ENCODE results near the genes CFAP47, RPGR and MID1IP1.

DNA sequence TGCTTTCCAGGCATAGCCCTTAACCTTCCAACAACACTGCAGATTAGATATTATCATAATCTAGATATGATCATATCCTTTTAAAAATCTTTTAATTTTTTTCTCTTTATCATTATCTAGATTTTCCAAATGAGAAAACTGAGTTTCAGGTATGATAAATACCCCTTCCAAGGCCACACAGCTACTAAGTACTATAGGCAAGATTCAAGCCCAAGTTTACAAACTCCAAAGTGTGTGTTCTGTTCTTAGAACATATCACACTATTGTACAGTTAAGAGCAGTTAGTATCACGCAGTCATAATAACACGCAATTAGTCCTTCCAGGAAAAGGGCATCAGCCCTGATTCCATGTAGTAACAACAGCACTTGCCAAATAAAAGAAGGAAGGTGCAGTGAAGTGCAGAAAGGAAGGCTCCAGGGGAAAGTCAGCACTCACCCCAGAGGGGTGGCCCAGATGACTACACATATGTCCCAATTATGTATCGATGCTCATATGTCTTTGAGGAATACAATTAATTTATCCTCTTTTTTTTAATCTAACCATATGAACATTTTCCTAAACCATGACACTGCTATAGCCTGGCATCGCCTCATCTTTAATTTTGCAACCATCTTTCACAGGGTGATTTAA, 4.5 kb downstream of the TASL start:
- RRBS = no CpG with 5 or more reads among the region's 4 CpGs

- RRBS = no CpG with 5 or more reads among the region's 12 CpGs
Observed at GRCh38 chrX:30854084-30855137, 34.6 kb downstream of the TAB3 start.

- RRBS = no CpG with 5 or more reads among the region's 4 CpGs
Observed at GRCh38 chrX:31128795-31129264, 57.0 kb upstream of the FTHL17 start.

- RRBS = no CpG with 5 or more reads among the region's 4 CpGs
Observed at GRCh38 chrX:31670077-31670690, 598.3 kb upstream of the FTHL17 start.

- RRBS = no CpG with 5 or more reads among the region's 3 CpGs
Observed at GRCh38 chrX:32593399-32593726, 618.0 kb downstream of the DMD start.

DNA sequence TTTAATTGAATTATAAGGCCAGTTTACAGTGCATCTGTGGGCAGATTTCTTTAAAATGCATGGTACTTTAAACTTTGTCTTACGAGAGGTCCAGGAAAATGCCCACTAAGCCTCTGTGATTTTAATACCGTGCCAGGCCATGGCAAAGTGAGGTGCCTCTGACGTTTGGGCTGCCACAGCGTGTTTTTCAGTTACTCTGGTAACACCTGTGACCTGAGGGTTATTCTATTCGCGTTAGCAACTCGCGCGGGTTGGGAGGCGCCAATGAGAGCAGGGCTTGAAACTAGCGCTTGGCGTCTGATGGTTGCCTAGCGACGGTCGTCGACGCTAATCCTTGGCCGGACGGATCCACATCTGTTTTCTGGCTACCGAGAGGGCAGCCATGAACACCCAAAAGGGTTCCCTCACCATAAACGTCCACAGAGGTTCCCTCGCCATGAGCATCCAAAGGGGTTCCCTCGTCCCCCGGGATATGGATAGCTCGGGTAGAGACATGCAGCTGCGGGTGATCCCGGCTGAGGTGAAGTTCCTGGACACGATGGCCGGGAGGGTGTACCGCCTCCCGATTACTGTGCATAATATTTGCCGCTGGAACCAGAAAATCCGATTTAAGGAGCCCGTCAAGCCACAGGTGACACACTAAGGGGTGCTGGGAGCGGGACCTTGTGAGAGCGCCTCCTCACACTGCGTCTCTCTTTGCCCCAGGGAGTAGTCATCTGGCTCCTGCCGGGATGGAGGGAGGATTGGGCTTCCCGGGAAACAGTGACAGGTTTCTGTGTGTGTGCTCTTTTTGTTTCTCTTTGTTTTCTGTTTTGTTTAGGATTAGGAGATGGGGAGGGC, at the start of gene CFAP47:
Gene CFAP47 (plus strand): TSS at position 317 of the 840 bp plus-strand sequence.
- RRBS = 8% methylated on average over 2 of the region's 39 CpGs

DNA sequence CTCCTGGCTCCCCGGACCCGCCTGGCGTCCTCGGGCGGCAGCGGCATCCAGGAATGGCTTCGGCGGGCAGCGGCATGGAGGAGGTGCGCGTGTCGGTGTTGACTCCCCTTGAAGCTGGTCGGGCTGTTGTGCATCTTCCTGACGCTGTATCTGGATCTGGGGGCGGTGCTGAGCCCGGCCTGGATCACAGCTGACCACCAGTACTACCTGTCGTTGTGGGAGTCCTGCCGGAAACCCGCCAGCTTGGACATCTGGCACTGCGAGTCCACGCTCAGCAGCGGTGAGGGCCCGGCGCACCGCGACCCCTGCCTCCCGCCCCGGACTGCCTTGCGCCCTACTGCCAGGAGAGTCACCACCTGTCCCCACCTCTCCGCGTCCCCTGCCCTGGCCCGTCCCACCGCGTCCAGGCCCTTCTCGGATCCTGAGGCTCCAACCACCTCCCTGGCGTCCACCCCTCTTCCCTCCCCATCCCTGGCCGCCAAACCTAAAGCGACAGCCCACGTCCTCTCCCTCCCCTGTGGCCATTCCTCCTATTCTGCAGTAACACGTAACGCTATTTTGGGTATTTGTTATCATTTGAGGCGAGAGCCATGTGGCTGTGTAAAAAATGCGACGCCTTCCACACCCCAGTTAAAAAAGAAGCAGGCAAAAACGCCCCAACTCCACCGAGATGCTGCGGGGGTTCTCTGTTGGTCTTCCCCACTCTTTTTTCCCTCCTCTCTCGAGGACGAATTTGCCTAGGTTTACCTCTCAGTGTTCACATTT, 50.1 kb upstream of the FAM47C start:
- RRBS = 5% methylated on average over 4 of the region's 49 CpGs

DNA sequence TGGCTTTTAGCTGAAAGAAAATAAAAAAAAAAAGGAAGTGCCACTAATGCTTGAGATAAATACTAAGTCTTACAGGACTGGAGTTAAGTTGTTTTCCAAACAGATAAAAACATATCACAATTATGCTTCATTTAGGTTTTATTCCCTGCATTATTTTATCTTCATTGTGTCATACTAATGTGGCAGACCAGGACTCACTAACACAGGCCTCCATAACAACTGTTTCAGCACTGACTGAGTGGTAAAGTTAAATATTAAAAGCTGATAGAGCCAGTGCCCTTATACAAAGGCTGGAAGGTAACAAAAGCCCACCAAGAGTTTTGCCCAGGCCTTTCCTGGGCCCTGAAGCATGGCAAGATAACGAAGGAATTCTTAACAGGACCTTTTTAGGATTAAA, 42.4 kb upstream of the DYNLT3 start:
- RRBS = no CpG with 5 or more reads among the region's 1 CpG

GRCh38 chrX:38221407-38221859, 762 bp upstream of the SRPX start:
- RRBS = no CpG with 5 or more reads among the region's 9 CpGs

DNA sequence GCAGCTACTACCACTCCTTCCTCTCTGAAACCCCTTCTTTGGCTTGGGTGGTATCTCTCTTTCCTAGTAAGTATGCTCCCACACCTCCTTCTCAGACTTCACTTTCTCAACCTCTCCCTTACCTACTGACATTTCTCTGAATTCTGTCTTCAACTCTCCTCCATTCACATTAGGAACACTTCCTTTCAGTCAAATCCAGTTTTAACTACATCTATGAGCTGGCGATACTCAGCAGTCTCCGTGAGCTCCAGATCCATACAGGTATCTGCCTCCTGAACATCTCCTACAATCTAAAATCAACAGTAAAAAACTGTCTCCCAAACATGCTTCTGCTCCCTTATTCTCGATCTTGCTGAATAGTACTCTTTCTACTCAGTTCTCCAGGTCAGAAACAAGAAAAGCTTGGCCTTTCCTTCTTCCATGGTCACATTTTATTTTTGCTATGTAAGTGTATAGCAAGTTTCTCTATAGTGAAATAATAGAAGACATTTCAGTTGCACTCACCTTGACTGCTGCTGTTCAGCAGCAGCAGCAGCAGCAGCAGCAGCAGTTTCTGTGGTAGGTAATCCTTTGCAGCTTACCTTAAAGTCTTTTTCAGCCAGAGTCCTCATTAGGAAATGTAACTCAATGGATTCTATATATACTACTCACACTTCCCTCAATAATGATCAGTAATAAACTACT, 44.9 kb downstream of the RPGR start:
- RRBS = no CpG with 5 or more reads among the region's 3 CpGs

DNA sequence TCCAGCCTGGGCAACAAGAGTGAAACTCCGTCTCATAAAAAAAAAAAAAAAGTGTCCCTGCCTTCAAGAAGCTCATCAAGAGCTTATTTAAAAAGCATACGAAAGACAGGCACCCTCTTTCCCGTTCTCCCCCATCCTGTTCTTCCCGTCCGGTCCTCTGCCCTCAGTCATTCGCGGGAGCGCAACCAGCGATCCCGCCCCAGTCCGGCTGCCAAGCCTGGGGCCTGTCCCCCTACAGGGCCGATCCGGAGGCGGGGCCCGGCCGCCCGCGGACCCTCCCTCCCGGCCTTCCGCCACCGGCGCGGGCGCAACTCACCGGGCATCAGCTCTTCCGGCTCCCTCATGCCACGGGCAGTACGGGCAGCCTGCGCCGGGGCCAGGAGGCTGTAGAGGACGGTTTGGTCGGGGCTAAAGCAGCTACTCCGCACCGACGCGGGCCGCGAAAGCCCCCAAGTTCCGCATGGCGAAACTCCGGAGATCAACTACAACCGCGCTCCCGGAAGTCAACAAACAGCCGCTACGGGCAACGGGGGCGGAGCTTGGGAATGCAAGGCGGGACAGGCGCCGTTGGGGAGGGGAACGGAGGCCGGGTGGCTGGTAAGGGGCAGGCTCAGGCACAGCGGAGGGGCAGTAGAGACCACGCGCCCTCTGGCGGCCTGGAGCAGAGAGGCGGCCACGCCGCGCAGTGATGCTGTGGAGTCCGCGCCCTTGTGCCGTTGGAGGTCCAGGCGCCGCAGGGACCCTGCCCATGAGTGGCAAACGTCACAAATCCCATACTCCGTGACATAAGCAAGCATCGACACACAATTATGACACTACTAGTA, at the start of gene RPGR:
Gene RPGR (minus strand): TSS at position 486 of the 824 bp plus-strand sequence.
- RRBS = under 1% methylated on average over 28 of the region's 69 CpGs

DNA sequence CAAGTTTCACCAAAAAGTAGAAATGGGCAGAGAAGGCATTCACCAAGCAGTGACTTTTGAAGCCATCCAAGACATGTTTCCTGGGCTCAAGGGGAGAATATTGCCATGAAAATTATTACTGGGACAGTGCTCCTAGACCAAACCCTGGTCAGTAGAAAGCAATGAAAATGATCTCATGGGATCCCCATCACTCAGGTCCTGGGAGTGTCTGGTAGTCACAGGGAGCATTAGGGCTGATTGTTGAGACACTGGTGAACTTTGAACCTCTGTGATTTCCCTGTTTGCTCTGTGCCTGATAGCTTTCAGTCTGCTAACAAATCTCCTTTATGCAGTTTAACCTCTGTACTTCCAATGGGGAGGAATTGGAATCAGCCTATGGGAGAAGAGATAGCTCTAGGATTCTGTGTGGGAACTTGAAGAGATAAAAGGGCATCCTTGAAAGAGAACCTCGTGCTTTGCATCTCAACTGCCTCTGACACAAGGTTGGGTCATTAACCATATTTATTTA, 9.3 kb upstream of the OTC start:
- RRBS = no CpG with 5 or more reads among the region's 1 CpG

DNA sequence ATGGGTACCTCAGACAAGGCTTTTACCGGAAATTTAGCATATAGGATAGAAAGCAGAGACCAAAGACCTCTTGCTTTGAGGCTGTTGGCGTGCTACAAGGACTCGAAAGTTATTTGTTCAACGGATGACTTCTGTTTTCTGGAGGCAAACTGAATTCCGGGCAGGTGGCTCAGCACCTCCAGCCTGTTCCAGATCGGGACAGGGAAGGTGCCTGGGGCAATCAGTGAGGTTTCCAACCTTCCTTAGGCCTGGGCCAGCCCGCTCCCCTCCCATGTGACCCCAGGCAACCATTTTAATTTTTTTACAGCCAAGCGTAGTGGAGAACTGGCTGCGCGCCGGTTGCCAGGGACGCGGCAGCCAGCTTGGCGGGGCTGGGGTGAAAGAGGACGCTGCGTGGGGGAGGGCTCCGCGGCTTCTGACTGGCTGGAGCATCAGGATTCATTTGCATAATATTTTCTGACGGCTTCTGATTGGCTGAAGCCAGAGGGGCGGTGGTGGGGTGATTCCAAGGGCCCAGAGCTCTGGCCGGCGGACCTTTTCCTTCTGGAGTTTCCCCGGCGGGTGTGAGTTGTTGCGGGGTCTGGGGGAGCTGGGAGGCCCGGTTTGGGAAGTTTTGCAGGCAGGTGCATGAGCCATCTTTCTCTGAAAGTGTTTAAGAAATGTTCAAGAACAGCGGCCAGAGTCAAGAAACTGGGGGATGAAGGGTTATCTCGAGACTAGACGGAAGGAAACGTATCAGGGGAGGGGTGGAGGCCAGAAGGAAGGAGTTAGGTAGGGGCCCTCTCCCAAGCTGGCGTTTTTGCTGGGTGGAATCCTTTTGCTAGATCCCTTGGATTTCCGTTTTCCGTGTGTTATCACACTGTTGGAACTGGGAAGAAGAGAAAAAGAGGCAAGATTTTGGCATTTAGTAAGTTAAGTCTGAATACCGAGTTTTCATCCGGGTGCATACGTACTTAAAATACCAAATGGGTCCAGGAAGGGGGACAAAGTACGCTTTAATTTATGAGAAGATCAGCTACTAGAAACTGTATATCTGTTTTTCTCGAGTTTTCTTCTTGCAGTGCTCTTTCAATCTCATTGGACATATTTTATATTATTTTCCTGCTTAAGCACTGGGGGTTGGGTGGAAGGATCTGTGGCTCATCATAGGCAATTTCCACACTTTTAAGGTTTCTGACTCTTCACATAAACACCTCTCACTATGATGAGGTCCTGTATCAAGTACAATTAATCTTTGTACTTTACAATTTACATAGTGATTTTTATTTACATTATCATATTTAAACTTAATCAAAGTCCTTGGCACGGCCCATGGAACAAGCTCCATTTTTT, at the start of gene MID1IP1:
Gene MID1IP1 (plus strand): TSS at position 535 of the 1,332 bp plus-strand sequence.
- RRBS = 4% methylated on average over 4 of the region's 39 CpGs

DNA sequence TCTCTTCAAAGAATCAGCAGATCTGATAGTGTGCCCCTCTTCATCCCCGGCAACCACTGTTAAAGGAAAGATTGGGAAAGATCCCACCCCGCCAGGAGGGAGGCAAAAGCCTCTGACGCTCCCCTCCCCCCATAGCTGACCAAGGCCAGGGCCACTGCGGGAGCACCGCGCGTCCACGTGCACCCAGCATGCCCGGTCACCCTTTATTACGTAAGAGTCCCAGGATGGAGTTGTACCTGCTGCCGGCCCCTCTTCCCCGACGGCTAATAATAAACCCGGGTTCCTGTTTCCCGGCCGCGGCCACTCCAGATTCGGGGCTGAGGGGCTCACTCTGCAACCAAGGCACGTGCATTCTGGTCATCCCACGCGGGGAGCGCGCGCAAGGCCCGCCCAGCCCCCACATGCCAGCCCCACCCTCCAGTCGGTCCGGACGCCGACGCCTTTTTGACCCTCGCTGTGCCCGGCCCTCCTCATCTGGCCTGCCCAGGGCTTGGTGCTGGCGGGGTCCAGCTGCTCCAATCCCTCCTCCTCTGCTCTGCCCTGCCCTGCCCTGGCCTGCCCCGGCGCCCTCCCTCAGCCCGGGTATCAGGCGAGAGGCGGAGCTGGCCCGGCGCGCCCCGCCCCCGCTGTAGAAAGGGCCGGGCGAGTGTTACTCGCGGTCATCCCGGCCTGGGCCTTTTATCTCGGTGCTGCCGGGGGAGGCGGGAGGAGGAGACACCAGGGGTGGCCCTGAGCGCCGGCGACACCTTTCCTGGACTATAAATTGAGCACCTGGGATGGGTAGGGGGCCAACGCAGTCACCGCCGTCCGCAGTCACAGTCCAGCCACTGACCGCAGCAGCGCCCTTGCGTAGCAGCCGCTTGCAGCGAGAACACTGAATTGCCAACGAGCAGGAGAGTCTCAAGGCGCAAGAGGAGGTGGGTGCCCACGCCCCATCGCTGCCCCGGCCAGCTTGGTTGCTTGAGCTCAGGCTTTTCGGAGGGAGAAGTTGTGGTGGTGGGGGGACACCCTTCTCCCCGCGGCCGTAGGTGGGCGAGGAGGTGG, 2.6 kb downstream of the MID1IP1 start:
- RRBS = 5% methylated on average over 13 of the region's 73 CpGs

DNA sequence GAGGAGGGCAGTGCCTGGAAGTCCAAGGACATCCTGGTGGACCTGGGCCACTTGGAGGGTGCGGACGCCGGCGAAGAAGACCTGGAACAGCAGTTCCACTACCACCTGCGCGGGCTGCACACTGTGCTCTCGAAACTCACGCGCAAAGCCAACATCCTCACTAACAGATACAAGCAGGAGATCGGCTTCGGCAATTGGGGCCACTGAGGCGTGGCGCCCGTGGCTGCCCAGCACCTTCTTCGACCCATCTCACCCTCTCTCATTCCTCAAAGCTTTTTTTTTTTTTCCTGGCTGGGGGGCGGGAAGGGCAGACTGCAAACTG, 4.0 kb downstream of the MID1IP1 start:
- RRBS = 8% methylated on average over 3 of the region's 16 CpGs

DNA sequence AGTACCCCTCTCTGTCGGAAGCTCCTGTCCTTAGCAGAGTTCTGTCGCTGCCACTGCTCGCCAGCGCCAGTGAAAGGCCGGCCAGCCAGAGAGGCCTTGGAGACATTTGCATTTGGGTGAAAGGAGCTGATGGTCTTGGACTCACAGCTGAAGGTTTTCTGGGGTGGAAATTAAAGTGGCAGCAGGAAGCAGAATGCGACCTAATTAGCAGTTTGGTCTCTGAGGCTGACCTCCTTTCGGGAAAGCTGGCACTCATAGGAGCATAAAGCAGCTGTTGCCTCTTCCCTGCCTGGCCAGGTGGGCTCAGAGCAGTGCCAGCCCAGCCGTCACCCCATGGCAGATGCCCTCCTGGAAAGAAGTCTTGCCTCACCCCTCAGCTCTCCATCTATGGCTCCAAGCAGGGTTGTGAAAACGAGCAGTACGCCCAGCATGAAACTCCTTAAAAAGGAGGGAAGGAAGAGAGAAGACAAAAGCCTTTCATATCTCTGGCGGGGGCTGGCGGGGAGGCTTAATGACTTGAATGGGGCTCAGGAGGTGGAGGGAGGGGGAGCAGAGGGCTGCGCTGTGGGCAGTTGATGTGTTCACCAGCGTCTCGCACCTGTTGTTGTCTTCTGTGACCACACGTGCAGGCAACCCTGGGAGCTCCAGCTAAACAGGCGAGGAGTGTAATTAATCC, 263.9 kb downstream of the MID1IP1 start:
- RRBS = no CpG with 5 or more reads among the region's 17 CpGs

DNA sequence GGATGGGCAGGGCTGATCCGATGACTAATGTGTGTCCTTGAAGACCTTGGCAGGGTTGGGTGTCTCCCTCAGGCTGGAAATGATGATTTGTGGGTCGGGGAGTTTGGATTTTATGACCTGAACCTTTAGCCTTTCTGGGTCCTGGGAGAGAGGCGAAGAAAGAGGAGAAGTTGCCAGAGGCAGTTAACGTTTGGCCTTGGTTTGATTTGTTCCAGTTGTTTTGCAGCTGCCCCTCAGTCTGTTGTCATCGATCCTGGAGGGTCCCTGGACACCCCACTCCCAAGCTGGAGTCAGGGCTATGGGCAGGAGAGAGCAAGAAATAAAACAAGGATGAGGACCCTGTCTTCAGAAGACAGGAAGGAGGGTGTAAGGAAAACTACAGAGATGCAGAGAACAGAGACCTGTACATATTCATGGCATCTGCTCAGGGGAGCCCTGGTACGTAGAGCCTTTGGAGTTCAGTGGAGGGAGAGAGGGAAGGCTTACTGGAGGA, 425.2 kb downstream of the MID1IP1 start:
- RRBS = no CpG with 5 or more reads among the region's 6 CpGs

DNA sequence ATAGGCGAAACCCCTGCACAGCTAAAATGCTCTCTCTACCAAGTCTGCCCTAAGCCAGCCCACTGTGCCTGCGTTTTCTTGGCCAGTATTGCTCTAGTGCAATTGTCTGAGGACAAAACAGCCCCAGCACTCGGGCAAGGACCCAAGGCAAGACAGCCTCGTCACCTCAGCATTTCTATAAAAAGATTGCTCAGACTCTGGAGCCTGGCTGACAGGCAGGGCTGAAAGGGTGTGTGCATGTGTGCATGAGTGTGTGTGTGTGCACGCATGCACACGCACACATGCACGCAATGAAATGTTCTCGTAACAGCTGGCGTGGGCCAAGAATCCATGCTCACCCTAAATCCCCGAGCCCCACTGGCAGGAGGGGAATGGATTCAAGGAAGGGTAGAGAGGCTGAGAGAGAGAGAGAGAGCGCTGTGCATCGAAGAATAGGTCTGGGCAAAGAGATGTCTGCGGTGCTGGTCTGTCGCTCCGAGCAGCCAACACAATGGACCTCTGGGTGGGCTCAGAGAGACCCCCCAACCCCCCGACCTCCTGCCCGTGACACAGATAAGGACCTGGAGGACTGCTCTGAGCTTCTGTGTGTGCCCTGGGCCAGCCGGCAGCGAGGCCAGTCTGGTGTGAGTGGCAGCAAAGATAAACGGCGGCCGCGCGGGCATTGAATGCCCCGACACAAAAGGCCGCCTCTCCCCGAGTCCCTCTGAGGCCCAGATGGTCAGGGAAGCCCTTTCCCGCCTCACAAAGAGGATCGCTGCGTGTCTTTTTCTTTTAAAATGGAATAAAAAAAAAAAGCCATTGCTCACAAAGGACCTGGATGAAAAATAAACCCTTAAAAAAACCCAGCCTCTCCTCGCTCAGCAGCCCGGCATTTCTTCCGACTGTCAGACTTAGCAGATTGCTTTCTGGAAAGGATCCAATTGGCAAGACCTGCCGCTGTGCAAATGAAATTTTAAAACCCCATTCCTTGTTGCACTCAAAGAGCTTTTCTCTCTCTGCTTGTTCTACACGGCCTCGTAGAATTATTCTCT, 579.0 kb downstream of the BCOR start:
- RRBS = no CpG with 5 or more reads among the region's 36 CpGs

Data from AG04449 (cell line).